ENCODE results near the gene GNG5.

- PRO-cap: no peak
Observed at GRCh38 chr1:83764371-83764737, 234.6 kb downstream of the TTLL7 start.

DNA sequence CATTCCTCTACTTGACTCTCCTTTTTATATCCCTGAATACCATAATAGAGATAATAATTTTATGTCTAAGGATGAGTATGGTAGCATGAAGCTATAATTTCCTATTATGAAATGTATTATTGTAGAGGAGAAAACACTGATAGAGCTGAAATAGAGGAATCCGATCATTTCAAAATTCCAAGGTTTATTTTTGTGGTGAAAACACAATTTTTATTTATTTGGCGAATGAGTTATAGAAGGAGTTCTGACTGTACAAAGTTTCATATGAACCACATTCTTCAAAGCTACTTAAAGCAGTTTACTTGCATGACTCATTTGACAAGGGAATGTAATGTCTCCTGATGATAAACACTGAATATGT lies 2.2 kb downstream of the PRKACB start:
- PRO-cap: no peak

GRCh38 chr1:84253697-84254316 lies 47.7 kb upstream of the SAMD13 start:
- PRO-cap: no peak

- PRO-cap: no peak
Observed at GRCh38 chr1:84278802-84279626, 22.5 kb upstream of the SAMD13 start.

- PRO-cap: bidirectional peak, plus-strand start at chr1:84506407, minus-strand start at chr1:84506204; bidirectional peak, plus-strand start at chr1:84506773, minus-strand start at chr1:84506557
Observed at GRCh38 chr1:84506249-84507186, at the start of gene GNG5. TSS of gene GNG5 (minus strand) at chr1:84506581.

DNA sequence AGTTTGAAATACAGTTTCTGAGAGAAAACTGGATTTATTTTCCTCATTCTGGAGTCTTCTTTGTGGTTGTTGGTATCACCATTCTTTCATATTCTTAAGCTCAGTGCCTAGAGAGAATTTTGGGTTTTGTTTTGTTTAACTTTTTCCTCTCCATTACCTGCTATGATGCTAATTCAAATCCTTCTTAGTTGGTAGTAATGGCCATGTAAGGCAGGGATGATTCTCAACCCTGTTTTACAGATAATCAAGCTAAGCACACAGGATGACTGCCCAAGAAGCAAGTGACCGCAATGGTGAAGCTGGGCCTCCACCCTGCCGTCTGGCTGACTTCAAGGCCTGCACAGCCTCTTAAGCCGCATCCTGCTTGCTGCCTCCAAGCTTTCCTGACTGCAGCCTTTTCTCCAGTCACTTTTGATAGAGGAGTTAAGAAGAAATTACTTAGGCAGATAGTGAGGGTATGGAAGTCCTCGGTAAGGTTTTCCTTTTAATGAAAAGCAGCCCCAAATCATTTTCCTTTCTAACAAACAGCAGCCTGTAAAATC lies 8.5 kb upstream of the CTBS start:
- PRO-cap: no peak

DNA sequence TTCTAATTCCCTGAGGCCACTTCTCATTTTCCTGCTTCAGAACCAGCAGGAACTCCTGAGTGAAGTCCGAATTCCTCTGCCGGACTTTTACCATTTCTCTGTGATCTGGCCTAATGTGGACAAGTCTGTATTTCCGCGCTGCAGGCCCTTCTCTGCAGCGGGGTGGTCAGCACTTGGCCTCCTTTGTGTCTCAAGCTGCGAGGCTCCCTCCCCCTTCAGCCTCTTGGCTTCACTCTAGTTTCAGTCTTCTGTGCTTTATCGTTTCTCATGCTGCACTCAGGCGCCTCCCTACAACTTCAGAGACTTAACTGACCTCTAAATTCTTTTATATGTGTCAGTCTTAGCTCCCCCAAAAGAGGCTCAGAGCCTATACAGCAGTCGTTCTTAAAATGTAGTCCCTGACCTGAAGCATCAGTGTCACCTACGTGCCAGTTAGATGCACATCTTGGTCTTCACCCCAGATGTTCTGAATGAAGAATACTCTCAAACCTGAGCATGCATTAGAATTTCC lies 9.5 kb upstream of the CTBS start:
- PRO-cap: no peak

- PRO-cap: no peak
Observed at GRCh38 chr1:84633099-84633507, 57.2 kb downstream of the SSX2IP start.

DNA sequence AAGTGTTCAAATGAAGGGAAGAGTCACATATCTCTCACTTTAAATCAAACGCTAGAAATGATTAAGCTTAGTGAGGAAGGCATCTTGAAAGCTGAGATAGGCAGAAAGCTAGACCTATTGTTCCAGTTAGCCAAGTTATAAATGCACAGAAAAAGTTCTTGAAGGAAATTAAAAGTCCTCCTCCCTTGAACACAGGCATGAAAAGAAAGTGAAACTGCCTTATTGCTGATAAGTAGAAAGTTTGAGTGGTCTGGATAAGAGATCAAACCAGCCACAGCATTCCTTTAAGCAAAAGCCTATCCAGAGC lies 2.6 kb upstream of the SSX2IP start:
- PRO-cap: no peak

GRCh38 chr1:84774586-84775192 lies 84.4 kb upstream of the SSX2IP start:
- PRO-cap: no peak

DNA sequence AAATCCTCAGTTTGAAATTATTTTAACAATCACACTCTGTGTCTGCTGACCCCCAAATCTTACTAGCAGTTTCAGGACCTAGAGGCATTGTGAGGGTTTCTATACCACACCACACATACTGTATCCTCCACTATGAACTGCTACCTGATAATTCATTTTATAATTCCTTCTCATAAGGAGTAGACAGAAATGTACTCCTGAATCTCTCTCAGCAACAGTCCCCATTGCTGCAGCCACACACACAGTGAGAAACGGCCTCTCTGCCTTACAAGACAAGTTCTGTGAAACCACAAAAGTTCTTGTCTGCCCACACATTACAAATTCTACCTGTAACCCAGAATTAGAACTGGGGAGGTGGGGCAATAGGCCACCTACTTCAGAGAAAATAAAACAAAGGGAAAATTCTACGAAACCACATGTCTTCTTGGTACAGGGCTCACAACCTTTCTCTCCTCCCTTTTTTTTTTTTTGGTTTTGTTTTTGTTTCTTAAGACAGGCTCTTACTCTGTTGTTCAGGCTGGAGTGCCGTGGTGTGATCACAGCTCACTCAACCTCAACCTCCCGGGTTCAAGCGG lies 30.3 kb downstream of the LPAR3 start:
- PRO-cap: no peak

DNA sequence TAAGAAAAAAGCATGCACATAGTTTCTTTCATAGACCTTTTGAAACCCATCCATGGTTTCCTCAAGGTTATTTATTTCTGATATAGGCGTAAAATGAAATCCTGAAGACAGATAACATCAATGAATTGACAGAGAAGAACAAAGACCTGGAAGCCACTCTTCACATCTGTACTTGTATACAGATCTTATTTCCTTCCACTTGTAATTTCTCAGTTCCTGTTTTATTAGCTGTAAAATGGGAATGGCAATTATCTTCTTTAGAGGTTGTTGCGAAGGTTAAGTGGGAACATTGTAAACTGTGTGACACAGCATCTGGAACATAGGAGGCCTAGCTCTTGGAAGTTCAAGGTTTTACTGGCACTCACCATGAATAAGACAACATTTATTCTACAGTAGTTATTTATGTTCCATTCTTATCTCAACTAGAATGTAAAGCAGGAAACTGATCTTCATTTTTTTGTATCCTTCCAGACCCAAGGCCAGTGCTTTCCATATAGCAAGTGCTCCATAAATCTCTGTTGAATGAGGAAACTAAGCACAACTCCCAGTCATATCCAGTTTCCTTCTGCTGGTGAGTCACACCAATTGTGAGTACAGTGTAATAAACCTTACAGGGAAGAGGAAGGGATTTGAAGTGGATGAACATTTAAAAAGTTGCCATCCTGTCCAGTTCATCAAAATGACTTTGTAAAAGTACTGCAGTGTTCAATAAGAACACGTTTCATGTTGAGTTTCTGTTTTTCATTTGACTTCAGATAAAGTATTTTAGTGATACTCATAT lies 1.4 kb downstream of the BCL10 start:
- PRO-cap: no peak

GRCh38 chr1:85278720-85279479 lies 2.5 kb upstream of the BCL10 start:
- PRO-cap: bidirectional peak, plus-strand start at chr1:85279156, minus-strand start at chr1:85279010

DNA sequence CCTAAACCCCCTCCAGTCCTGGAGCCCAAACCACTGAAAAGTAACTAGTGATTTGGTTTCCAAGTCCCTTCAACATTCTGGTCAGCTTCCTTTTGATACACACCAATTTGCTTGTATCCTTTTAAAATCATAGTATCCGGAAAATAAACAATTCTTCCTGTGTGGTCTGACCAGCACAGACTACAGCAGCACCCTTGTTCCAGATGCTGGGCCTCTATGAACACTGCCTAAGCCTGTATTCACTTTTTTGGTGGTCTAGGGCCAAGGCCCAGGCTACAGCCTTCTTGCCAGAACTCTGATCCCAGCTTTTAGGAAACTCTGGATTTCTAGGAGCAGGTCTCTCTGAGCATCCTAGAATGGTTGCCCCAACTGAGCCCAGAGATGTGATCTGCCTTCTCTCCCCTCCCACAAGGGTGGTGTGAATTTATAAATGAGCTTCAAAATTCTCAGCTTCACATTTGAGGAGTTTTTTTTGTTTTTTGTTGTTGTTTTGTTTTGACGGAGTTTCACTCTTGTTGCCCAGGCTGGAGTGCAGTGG lies 883 bp upstream of the DDAH1 start:
- PRO-cap: no peak

- PRO-cap: no peak
Observed at GRCh38 chr1:85502709-85503216, 37.8 kb upstream of the DDAH1 start.

DNA sequence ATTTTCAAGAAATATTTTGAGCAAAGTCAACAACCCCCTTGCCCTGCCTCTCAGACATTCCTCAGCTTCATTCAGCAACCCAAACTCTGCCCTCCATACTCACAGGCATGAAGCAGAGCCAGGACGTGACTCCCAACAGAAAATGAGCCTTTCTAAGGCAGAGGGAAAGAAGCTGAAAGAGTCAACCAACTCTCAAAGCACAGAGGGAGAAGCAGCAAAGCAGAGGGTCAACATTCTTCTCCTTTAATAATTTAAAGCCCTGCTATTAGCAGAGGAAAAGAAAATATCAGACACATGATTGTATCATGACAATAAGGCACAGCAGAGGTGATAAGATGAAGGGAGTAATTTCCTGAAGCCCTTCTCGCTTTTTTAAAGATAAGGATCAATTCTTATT lies 35.5 kb upstream of the CCN1 start:
- PRO-cap: no peak

DNA sequence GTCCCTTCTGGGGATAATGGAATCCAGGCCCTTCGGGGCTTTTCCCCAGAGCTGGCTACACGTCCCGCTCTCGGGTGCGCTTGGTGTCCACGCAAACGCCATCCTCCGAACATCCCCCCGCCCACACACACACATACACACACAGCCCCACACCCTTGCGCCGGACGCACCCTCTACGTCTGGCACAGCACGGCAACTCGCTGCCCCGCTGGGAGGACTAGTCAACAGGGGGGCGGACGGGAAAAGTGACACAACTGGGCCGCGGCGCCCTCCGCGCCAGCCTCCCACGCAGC lies 4.1 kb upstream of the CCN1 start:
- PRO-cap: bidirectional peak, plus-strand start at position 224 of the sequence, minus-strand start at position 107 of the sequence

DNA sequence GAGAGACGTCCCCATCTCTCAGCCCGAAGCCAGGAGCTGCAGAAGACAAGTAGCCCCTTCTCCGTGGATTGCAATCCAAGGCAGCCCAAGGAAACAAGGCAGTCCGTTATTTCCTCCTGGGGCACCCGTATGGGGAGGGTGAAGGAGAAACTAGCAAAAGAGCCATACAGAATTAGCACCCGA lies 2.9 kb upstream of the CCN1 start:
- PRO-cap: no peak

DNA sequence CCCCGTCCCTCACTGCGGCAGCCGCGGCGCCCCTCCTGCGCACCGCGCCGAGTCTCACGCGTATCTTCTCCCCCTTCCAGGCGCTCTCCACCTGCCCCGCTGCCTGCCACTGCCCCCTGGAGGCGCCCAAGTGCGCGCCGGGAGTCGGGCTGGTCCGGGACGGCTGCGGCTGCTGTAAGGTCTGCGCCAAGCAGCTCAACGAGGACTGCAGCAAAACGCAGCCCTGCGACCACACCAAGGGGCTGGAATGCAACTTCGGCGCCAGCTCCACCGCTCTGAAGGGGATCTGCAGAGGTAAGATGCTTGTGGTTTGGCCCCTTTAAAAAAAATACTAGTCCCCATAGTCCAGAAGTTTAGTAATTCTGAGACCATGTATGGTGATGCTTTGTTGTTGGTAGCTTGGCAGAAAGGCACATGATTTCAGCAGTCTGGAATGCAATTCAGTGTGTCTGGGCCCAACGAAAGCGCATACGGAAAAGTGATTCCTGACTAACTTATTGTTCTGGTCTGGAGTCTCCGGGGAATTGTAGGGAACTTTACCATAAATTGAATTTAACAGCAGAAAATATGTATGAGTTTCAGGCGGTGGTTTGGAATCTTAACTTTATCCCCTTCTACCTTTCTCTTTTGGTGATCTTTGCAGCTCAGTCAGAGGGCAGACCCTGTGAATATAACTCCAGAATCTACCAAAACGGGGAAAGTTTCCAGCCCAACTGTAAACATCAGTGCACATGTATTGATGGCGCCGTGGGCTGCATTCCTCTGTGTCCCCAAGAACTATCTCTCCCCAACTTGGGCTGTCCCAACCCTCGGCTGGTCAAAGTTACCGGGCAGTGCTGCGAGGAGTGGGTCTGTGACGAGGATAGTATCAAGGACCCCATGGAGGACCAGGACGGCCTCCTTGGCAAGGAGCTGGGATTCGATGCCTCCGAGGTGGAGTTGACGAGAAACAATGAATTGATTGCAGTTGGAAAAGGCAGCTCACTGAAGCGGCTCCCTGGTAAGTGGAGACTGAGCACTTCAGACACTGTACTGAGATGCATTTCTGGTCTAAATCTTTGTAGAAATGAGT lies 1.1 kb downstream of the CCN1 start:
- PRO-cap: unidirectional peak, minus-strand start at position 89 of the sequence; bidirectional peak, plus-strand start at position 512 of the sequence, minus-strand start at position 333 of the sequence

DNA sequence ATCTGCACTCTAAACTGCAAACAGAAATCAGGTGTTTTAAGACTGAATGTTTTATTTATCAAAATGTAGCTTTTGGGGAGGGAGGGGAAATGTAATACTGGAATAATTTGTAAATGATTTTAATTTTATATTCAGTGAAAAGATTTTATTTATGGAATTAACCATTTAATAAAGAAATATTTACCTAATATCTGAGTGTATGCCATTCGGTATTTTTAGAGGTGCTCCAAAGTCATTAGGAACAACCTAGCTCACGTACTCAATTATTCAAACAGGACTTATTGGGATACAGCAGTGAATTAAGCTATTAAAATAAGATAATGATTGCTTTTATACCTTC lies 2.9 kb downstream of the CCN1 start:
- PRO-cap: no peak